PC-3 (cell line): Measurements from ENCODE around the genes NKAP, CT47A4 and SH2D1A.

GRCh38 chrX:119942683-119943040 lies 889 bp downstream of the NKAP start:
- RAMPAGE, long total RNA: no peak

DNA sequence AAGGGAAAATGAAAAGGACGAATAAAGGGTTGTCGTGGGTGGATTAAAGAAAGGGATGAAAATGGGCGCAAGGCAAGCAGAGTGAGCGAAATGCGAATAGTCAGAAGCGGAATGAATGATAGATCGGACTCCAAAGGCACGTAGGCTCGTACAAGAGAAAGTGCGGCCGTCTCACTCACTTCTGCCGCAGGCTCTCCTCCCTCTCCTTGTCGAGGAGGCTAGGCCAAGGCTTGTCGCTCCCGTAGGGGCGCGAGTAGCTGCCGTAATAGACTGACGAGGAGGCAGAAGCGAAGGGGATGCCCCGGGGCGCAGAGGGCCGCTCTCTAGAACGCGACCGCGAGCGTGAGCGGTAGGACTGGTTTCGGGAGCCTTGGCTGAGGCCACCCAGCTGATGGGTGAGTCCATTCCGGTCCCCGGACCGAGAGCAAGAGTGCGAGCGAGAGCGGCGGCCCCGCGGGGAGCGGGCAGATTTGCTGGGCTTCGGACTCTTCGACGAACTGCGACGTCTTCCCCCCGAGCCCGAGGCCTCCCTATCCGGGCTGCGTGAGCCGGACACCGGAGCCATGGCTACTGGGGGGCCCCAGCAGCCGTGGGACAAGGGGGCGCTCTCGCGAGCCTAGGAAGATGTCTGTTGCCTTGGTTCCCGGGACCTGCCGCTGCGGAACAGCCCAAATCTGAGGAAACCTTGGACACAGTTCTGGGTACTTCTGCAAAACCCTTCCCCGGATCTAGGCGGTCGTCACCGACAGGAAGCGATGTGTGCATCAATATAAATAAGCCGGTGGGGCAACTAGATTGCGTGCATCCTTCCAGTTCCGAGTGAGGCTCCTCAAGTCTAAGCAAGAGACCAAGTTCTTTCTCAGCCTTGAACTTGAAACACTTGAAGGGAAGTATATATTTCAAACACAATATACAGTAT lies at the start of gene NKAP:
Gene NKAP (minus strand): TSS at position 711 of the 919 bp plus-strand sequence.
- RAMPAGE, long total RNA: start-site peak on the minus strand centred at position 649 of the sequence, 161 bp wide, 165 and 40 reads in 2 replicates

GRCh38 chrX:120438701-120439156 lies 30.4 kb downstream of the LAMP2 start:
- RAMPAGE, long total RNA: no peak

DNA sequence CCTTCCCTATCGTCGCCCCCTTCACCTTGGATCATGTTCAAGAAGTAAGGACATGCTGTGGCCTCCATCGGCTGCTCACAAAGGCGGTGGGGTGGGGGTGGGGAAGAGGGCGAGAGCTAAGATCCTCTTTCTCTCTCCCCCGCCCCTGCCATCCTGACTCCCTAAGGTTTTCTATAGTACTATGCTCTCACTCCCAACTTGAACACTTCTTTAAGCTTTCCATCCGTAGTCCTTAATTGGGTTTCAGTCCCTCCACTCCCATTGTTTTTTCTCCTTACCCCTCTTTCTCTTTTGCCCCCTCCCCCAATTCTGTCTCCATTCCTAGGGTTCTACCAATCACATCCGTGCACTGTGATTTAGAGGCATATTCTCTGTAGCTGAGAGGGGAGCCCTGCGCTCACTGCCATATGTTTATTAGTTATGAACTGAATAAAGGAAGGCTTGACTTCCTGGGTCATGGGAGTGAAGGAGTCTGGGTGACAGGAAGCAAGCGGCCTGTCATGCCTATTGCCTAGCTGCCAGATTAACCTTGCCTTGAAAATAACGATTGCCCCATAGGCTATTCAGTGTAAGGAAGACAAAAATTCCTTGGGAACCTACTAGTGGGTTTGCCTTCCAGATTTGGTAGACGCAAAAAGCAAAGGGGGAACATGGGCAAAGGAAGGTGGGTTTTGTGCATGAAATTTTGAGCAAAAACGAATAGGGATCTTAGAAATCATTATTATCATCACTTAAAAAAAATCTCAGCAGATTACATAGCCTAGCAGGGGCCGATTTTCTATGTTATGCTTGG lies 499 bp downstream of the MCTS1 start:
- RAMPAGE, long total RNA: no peak

DNA sequence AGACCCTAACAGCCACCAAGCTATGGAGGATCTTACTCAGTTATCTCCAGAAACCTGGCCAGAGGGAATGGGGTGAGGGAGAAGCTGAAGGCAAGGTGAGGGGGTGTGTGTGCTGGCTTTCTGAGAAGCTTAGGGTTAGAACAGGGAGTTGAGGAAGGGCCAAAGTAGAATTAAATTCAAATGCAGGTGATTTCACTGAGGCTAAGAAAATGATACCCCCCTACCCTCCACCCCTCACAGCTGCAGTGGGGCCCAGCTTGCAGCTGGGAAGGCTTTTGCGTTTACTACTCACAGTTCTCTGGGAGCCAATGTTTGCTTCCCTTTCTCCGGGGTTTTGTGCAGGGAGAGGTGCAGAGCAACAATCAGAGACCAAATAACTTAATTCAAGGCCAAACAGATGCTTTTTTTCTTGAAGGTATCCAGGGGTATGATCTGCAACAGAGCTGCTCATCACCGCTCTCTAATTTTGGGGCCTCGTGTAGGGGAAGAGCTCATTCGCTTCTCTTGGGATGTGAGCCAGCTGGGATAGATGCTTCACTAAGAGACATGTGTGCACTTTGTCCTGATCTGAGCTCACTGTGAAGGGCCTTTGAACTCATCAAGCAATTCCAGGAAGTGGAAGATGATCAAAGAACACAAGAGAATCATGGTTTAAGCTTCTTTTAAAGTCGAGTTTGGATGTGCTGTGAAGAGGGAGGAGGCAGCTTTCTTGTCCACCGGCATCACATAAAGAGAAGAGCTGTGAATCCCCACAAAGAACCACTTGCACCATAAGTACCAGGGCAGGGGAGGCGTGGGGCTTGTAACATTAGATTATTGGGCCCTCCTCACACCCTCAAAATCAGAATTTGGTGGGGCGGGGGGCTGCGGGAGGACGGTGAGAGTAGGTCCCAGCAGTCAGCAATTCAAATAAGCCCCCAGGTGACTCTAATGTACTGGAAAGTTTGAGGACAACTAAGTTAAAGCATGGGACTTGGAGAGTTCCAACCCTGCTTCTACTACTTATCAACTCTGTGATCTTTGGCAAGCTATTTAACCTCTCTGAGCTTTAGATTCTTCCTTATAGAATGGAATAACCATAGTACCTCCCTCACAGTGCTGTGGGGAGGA lies 122.8 kb upstream of the C1GALT1C1 start:
- RAMPAGE, long total RNA: no peak

DNA sequence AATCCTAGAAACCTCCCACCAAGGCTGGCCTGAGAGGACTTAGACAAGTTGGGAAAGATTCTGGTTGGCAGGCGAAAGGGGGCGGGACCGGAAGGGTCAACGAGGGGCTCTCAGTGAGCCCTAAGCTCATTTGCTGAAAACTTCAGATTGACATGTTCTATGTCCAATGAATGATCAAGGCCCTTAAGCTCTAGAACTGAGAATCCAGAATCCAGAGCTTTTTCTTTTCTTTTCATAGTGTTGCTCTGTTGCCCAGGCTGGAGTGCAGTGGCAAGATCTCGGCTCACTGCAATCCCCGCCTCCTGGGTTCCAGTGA lies at the start of gene CT47A4:
Gene CT47A4 (minus strand): TSS at position 69 of the 316 bp plus-strand sequence.
- RAMPAGE, long total RNA: no peak

DNA sequence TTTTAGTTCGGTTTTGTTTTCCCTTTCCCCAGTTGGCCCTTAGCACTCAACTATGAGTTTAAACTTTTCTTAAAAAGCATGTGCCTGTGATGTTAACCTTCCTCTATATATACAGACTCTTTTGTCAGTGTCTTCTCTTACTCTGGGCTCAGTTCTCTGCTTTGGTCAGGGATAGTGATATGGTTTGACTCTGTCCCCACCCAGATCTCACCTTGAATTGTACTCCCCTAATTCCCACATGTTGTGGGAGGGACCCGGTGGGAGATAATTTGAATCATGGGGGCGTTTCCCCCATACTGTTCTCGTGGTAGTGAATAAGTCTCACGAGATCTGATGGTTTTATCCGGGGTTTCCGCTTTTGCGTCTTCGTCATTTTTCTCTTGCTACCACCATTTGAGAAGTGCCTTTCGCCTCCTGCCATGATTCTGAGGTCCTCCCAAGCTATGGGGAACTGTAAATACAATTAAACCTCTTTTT lies 144.3 kb downstream of the GLUD2 start:
- RAMPAGE, long total RNA: no peak

GRCh38 chrX:123682447-123682862 lies 50.4 kb downstream of the THOC2 start:
- RAMPAGE, long total RNA: no peak

- RAMPAGE, long total RNA: no peak
Measured at GRCh38 chrX:123694549-123695020, 38.3 kb downstream of the THOC2 start.

DNA sequence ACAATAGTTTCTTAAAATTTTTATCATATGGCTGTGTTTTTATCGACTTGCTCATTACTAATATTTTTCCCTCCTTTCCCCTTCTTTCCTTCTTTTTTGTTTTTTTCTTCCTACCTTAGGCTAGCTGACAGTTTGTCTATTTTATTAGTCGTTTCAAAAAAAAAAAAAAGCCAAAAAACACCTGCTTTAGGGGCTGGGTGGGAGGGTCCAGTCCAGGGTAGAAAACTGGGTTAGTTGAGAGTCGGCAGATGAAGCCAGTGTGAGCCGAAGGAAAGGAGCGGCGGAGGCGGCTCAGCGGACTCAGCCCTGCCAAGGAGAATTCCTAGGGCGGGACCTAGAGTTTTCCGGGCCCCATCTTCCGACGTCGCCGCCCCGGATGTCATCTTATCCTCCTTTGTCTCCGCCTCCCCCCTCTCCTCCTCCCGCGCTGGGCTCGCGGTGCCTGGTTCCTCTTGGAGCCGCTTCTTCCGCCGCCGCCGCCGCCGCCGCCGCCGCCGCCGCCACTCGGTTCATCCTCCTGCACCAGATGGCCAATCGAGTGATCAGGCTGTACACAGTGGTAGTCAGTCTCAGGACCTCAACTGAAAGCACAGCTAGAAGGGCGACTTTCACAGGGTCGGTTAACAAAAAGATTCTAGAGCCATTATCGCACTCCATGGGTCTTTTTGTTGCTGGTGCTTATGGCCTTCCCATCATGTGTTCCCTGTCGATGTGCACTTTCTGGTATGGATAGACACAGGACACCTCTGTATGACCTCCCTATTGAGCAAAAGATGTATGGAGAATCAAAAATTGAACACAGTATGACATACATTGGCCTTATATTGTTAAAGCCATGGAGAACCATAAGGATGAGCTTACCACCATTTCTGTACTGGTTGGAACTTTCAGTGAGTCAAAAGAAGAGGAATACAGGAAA lies 32.2 kb upstream of the THOC2 start:
- RAMPAGE, long total RNA: no peak

DNA sequence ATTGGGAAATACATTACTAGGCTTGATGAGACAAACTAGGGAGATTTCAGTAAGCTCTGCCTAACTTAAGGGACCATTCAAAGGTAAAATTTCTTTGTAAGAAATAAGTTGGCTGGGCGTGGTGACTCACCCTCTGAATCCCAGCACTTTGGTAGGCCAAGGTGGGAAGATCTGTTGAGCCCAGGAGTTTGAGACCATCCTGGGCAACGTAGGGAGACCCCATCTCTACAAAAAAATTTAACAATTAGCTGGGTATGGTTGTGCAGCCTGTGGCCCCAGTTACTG lies 6.7 kb downstream of the STAG2 start:
- RAMPAGE, long total RNA: no peak

- RAMPAGE, long total RNA: no peak
Measured at GRCh38 chrX:124103521-124104574, 142.3 kb downstream of the STAG2 start.

DNA sequence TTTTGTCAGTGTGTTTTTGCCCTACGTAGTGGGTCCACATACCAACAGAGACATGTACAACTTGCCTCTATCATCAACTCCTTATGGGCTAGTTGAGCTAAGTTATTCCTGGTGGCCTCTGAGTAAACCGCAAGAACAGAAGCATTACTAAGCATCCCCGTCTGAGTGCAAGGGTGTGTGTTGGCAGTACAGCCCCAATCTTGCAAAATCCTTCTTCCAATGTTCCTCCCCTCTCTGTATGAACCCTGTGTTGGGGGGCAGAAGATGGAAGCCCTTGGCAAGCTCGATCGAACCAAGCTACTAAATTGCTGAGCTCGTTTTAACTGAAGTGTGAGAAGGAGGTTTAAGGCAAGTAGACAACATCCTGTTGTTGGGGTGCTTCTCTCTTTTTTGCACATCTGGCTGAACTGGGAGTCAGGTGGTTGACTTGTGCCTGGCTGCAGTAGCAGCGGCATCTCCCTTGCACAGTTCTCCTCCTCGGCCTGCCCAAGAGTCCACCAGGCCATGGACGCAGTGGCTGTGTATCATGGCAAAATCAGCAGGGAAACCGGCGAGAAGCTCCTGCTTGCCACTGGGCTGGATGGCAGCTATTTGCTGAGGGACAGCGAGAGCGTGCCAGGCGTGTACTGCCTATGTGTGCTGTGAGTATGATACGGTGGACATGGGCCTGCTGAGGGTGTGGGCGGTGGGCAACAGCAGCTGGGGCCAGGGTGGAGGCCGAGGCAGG lies at the start of gene SH2D1A:
Gene SH2D1A (plus strand): TSS at position 425 of the 727 bp plus-strand sequence.
- RAMPAGE, long total RNA: no peak

GRCh38 chrX:124934247-124934553 lies 385.5 kb upstream of the TEX13C start:
- RAMPAGE, long total RNA: no peak

DNA sequence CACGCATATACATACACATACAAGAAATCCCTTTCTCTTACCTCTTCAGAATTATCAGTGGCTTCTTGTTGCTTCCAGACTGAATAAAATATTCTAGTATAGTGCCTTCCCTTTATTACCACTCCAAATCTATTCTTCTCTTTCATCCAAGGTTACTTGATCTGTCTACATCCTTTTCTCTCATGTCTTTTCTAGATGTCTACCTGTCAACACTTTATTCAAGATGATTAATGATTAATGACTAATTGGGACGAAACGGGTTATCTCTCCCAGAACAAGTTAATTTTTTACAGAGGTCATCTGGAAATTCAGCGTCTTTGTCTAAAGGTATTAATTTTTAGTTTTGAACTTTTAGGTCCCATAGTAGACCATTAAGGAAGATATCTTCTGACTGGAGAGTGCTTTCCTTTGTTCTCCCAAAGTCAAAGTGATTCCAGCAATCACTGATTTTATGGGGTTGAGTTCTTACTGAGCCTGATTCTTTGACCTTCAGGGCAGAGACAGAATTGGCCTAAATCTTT lies 335.5 kb upstream of the TEX13C start:
- RAMPAGE, long total RNA: no peak

GRCh38 chrX:129653622-129654271 lies 1.0 kb downstream of the APLN start:
- RAMPAGE, long total RNA: no peak

DNA sequence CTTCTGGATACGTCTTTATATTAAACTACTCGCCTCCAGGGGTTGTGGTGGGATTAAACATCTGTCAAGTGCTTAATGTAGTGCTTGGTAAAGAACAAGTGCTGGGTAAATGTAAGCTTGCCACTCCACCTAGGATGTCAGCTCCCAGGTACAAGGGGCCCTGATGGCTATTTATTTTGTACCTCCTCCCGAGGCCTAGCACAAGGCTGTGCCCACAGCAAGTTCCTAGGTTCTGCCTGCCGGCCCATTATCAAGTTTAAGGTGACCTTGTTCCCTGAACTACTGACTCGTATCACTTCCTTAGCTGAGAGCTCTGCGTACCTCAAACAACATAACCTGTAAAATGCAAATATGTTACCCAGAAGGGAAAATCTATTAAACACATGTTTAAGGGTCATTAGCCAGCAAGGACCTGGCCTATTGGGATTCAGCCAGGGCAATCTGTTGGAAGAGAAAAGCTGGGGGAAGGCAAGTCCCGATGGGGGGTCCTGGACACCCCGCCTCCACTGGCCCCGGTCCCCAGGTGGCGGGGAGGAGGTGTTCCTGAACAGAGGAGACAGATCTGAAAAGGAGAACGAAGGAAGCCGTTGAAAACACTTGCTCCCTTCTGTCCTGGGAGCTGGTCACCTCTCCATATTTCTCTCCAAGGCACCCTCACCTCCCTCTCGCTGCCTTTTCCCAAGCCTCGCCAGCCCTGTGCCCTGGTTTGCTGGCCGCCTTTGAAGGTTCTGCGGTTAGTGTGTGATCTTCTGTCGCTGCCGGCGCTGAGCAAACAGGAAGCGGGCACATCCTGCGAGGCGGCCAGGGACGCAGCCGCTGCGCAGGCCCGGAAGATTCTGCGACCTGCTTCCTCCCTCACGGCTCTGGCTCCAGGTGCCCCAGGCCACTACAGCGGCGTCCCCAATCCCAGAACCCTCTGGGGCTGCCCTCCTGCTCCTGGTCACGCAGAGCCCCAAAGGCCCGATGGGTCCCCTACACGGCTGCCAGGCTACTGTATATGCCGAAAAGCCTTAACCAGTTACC lies 2.8 kb upstream of the SASH3 start:
- RAMPAGE, long total RNA: no peak

GRCh38 chrX:129794348-129794926 lies 14.7 kb downstream of the SASH3 start:
- RAMPAGE, long total RNA: no peak

GRCh38 chrX:129798851-129799471 lies 19.2 kb downstream of the SASH3 start:
- RAMPAGE, long total RNA: no peak

- RAMPAGE, long total RNA: no peak
Measured at GRCh38 chrX:129800315-129800719, 20.6 kb downstream of the SASH3 start.